ENCODE results near the gene LGSN.

- RRBS, result no CpG with 5 or more reads among the region's 6 CpGs
Observed at GRCh38 chr6:53615468-53615980, 50.0 kb downstream of the KLHL31 start.

DNA sequence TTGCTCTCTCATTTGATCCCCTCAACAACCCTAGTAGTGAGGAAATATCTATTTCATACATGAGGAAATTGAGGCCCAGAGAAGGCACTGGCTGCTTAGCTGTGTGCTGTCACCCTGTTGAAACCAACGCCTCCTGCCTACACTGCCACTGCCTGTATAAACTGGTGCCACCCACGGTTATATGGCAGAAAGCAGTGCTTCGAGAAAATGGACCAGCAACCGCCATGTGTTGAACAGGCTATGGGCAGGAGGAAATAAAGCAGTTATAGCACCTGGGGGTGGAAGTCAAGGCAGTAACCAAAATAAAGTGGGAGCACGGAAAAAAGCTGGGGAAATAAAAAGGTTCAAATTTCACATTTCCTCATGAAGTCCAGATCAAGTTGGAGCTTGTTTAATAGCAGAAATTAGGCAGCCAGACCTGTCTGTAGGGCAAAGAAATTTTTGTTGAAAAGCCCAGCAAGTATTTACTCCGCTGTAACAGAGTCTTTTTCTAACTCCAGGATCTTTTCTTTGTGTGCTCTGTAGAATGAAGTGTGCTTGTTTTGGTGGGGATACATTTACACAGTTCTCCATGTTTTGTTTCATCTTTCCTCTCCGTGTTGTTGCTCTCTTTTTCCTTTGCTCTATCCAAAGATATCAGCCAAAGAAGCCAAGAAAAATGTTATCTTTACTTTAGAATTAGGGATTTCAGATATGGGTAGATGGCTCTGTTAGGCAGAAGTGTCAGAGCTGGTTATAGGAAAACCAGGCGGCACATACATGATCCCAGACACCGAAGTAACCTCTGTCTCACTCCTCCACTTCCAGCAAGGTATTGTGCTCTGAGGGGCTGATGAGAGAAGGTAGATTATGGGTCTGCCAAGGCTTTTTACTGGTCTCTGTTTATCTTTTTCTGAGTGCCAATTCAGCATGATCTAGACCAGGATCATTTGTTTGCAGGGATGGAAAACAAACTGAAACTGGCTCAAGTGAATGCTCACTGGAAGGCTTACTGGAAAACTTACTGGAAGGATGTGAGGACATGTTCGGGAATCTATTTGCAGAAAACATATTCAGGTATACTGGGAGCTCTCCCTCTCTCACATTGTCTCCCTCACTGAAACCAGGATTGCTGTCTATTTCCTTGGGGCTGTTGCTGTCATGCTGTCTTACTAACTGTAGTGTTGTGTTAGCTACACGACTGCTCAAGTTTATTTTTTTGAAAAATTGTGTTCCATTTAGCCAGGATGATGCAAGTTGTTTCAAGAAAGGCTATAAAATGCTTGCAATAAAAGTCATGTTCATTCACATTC lies 37.5 kb downstream of the KLHL31 start:
- RRBS, result no CpG with 5 or more reads among the region's 11 CpGs

DNA sequence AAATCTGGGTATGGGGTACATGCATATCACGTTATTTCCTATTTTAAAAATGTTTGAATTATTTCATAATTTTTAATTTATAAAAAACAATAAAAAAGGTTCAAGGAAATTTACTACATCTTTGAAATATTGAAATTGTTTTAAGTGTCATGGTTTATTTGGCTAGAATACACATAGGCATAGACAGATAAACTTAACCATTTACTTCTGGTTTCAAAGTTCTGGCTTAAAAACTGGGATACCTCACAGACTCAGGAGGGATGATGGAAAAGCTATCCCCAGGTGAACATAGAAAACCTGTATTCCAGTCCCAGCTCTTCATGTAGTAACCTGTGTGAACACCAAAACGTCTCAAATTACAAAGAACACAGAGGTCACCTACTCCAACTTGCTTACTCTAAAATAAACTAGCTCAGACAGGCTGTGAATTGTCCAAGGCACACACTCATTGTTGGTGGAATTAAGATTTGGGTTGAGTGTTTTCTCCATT lies 48.5 kb upstream of the LRRC1 start:
- RRBS, result no CpG with 5 or more reads among the region's 2 CpGs

DNA sequence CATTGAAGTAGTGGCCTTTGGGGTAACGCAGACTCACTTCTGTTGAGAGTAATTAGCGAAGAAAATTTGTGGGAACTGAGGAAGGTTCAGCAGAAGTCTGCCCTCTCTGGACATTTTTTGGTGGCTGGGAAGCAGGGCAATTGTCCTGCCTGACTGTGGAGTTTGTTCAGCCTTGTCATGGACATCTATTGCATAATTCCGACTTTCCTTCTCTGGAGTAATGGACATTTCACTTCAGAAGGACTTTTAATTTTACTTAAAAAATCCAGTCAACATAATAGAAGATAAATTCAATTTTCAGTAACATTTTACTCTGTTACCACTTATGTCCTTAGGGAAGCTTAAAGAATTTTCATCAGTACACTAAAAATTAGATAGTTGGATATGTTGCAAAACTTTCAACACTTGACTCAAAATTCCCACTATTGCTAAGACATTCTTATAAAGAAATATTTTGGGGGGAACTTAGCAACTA lies 100.8 kb upstream of the MLIP start:
- RRBS, result no CpG with 5 or more reads among the region's 3 CpGs

- RRBS, result no CpG with 5 or more reads among the region's 7 CpGs
Observed at GRCh38 chr6:54053938-54054483, 57.2 kb upstream of the MLIP start.

- RRBS, result no CpG with 5 or more reads among the region's 1 CpG
Observed at GRCh38 chr6:56372264-56372513, 124.8 kb upstream of the COL21A1 start.

GRCh38 chr6:56458607-56459218 lies 211.3 kb upstream of the COL21A1 start:
- RRBS, result no CpG with 5 or more reads among the region's 12 CpGs

GRCh38 chr6:56497661-56498140 lies 250.3 kb upstream of the COL21A1 start:
- RRBS, result no CpG with 5 or more reads among the region's 3 CpGs

DNA sequence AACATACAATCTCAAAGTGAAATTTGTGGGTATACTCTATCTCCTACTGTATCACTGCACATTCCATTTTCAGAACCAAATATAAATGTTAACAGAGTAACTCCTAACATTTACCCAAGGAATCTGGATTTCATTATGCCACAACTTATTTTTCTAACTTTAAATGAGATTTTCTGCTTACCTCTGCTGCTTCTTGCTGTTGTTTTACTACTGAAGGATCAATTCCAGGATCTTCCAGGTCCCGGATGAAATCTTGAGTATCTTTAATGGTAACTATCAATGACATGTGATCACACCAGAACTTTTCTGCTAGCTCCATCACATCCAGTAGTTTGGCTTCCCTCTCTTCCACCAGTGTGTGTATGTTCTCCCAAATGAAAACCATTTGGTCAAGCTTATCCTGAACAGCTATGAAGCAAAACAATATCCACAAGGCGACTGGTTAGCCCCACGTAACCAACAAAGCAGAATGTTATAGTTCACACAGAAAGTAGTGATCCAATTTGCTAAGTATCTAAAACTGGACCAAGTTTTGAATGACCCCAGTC lies 261.0 kb upstream of the COL21A1 start:
- RRBS, result no CpG with 5 or more reads among the region's 3 CpGs

- RRBS, result no CpG with 5 or more reads among the region's 3 CpGs
Observed at GRCh38 chr6:56541707-56542280, 294.4 kb upstream of the COL21A1 start.

DNA sequence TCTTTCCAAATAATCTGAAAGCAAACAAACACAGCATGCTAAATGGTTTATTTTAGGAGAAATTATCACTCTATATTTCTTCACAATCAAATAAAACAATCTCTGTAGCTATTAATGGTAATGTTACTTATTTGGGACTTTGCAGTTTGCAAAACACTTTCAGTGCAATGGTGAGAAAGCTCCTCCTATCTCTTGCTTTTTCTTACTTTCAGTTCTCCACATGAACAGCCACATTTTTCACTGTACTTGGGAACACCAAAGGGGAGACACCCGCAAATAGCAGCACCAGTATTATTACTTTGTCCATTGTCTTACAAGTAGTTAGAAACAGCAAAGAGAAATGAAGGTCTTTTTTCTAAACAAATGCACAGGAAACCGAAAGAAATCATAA lies 302.9 kb upstream of the COL21A1 start:
- RRBS, result no CpG with 5 or more reads among the region's 2 CpGs

GRCh38 chr6:56653670-56653967 lies 301.0 kb downstream of the DST start:
- RRBS, result no CpG with 5 or more reads among the region's 3 CpGs

DNA sequence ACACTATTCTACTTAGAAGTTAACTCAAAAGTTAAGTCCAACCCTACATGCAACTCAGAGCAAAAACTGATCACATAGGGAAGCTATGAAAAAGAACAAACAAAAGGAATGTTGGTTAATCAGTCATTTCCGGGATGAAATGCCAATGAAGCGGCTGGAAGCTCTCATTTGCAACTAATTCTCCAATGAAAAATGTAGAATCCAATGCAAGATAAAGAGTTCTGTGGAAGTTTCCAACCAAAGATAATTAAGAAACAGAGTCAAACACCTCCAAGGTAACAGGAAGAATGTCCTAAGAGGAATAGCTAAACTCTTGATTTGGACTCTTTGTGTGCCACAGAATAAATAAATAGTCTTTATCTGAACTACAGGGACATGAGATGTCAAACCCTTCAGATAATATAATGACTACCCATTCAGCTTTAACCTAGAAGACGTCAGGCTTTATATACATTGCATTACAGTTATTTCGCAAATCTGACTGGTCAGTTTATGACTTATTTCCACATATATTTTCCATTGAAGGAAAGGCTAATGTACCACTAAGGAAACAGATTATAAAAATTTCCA lies 264.0 kb downstream of the DST start:
- RRBS, result no CpG with 5 or more reads among the region's 4 CpGs

DNA sequence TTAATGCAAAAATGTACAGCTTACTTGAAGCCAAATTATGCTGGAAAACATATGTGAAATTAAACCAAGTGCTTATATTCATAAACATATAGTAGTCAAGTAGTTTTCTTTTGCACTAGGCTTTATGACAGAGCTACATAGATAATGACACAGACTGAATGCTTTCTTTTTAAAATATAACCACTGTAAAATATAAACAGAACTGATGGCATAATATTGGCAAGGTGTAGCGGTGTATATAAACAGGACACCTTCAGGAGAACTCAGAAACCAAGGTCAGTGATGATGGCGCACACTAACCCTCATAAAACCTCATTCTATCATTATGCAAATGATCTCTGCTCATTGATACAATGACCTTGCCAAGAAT lies 263.5 kb downstream of the DST start:
- RRBS, result no CpG with 5 or more reads among the region's 2 CpGs

DNA sequence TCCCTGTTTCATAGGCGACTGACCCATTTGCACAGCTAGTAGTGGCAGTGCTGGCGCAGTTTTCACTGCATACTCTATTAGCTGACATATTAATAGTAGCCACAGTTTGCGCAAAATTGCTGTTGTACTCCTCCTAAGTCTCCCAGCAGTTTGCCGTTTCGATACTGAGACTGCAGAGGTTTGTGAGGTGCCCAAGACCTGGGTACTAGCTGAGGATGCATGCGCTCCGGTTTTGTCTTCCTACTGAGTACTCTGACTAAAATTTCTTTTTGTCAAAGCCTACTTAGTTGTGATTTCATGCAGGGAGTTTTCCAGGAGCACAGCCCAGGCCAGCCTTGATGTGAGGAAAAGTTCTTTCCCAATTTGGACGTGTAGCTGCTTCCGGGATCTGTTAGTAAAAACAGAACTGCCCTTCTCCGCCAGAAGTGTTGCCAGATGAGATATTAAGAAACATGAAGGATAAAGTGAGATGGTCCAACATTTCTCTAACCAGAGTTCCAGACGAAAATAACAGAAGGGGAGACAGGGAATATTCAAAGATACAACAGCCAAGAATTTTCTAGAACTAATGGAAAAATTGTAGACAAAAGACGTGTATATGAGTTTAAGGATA lies 5.7 kb downstream of the BAG2 start:
- RRBS, result no CpG with 5 or more reads among the region's 12 CpGs

GRCh38 chr6:57252873-57253470 lies 30.9 kb upstream of the RAB23 start:
- RRBS, result no CpG with 5 or more reads among the region's 1 CpG

DNA sequence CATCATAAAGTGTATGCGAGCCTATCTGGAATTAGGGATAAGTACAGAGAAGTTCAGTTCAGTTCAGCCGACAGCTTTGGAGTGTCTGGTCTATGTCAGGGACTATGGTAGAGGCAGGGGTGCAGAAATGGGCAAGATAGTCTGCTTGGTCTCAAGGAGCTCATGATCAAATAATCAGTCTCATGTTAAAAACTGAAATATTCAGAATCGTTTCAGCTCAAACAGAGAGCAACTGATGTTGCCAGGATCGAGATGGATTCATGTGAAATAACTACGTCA lies 12.2 kb upstream of the PRIM2 start:
- RRBS, result no CpG with 5 or more reads among the region's 5 CpGs

DNA sequence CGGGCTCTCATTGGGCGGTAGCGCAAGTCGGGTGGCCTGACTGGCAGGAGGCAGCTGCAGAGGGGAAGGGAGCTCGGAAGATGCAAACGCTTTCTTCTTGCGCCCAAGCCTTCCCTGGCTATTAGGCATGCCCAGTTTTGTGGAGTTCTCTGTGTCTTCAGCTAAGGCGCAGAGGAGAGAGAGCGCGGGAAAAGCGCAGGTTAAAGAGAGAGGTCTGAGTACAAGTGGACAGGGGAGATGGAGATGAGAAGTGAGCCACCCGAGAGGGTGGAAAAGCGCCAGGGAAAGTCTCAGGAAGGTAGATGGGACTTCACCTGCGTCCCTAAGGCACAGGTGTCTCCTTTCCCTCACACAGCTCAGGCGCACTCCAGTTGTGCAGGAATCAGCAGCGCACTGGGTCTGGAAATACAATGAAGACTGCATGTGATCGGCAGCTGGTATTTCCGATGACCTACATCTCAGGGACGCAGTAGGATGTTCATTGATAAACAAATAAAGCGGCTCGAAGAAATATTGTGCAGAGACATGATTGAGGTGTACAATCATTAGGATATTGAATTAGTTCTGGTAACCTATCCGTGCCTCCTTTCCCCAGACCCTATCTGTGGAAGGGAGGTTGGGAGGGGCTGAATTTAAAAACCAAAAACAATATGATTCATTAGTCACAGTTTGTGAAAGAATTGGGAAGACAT lies 415 bp upstream of the KHDRBS2 start:
- RRBS, result no CpG with 5 or more reads among the region's 22 CpGs

DNA sequence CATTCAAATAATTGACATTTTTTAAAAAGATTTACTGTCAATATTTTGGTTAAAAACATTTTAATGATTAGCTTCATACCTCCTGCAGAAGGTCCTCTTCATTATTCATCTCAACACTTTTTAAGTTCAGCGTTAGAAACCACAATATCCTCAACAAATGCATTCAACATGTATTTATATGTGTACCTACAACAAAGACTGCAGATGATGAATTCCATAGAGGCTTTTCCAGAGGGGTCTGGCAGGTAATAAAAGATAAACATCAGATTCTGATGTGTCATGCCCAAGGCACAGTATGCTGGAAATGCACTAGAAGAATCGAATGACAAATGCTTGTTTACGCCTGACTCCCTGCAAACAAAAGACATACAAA lies at the start of gene LGSN:
TSS of gene LGSN (minus strand) at position 149 of the 373 bp plus-strand sequence.
- RRBS, result no CpG with 5 or more reads among the region's 3 CpGs

DNA sequence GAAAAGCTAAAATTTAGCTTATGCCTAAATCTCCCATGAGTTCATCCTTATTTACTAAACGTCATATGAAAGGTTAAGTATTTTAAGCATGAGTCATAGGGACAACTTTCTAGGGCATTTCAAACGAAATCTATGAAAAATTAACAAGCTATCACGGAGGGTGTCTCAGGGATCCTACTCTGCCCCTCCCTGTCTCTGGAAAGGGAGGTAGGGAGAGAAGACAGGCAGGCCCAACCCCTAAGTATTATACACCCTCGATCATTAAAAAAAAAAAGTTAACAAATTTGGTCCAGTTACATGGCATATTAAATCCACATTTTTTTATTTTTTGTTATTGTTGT lies 124.0 kb upstream of the PTP4A1 start:
- RRBS, result no CpG with 5 or more reads among the region's 4 CpGs